Measurements from ENCODE around the gene RTP1.

- PRO-cap: no peak
- RAMPAGE, long total RNA, 3 experiments: start-site peak on the minus strand in 3 of 3 experiments, at chr3:185418052-185418835 at its widest, 11 to 36 reads per replicate
These were observed 55.3 kb downstream of the MAP3K13 start for GRCh38 chr3:185417983-185418952.

DNA sequence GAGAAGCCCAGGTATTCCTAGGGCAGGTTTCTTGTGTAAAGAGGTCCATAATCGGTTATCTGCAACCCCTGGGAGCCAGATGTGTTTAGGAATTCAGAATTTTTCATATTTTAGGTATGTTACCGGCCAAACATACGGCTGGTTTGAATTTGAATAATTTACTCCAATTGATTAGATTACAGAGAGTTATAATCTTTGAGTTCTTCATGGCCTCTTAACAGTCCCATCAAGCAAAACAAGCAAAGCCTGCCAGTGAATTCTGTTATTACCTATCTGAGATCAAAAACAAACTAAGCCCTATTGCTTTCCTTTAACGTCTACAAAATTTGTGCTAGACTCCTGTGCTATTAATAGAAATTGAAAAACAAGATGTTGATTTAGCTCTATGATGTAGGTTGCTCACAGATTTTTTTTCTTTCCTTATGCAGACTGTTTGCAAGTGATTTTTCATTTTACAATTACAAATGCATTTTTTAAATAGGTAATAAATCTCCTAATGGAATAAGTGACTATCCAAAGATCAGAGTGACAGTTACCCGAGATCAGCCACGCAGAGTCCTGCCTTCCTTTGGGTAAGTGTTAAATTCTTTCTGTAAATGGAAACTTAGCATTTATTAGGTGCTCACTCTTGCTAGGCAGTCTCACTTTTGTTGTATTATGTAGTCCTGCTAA, 14.3 kb downstream of the SENP2 start:
- PRO-cap: no peak
- RAMPAGE, long total RNA, 3 experiments: no peak in any of the 3 experiments

- PRO-cap: no peak
- RAMPAGE, long total RNA, 3 experiments: no peak in any of the 3 experiments
These were observed 51.4 kb downstream of the SENP2 start for GRCh38 chr3:185637356-185638114.

GRCh38 chr3:185645986-185646459, 59.9 kb downstream of the SENP2 start:
- PRO-cap: no peak
- RAMPAGE, long total RNA, 3 experiments: no peak in any of the 3 experiments

DNA sequence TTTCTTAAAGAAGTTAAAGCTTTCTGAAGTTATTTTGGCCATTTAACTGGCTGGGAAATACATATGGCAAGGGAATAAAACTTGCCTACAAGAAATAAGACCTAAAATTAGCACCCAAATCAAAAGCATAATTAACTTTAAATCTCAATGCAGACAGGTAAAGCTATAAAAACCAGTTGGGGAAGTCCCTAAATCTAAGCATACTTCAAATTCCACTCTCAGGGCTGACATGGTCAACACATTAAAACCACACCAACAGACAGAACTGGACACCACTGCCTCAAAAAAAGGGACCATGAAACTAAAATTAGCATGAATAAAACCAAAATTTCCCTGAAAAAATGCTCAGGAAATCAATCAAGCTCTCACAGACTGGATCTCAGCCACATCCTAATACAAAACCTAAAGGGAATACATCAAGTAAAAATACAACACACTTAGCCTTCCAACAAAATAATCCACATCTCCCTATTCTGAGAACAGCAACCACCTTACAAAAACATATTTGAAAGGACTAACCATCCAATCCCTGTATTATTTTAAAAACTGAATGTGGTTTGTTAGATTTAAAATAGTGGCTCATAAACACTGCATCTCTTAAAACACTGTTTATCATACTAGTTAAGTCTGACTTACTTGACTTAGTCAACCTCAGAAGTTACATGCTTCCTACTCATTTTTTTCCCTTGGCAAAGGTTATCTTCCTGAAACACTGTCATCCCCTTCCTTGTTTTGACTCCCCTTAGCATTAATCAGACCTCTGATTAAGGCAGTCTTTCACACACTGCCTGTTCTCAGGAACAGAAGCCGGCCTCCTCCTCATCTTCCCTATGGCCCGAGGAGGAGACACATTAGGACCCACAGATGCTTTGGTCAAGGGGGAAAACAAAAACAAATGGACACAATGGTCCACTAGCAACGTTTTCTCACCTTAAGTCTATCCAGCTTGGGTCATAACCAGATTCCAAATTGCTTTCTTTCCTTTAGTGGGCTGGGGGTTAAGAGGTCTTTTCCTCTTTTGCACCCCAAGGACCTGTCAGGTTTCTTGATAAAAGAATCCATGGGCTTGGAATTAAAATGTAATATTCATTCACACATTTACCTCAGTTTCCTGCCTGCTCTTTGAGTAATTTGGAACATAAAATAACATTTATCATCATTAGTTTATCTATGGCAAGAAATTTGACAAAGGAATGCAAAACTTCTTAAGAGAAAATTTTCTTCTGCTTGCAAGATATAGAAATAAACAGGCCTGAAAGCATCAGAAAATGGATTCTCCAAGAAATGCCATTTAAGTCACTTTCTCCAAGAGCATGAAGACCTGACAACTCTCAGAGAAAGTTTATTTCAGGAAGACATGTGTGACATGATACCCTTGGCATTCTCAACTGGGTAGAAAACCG, 8.1 kb downstream of the TRA2B start:
- PRO-cap: no peak
- RAMPAGE, long total RNA, 3 experiments: no peak in any of the 3 experiments

DNA sequence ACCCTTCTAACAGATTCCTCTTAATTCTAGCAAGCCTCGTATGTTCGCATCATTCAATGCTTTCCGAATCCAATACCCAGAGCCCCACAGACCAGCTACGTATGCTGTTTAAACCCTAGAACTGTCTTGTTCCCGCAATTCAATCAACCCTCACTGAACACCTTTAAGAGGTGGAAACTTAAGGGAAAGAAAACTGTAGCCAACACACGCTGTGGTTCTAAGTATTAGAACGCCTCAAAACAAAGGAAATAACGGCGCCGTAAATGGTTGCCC, 1.1 kb downstream of the TRA2B start:
- PRO-cap: no peak
- RAMPAGE, long total RNA, 3 experiments: no peak in any of the 3 experiments

DNA sequence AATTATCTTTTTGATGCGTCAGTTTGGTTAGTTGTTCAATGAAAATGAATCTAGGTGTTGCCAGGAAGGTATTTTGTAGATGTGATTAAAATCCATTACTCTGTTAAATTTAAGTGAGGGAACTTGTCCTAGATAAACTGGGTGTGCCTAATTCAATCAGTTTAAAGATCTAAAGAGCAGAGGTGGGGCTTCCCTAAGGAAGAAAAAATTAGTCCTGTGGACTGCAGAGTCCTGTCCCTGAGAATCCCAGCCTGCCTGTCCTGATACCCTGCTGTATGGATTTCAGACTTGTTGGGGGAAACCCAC, 13.1 kb upstream of the TRA2B start:
- PRO-cap: no peak
- RAMPAGE, long total RNA, 3 experiments: no peak in any of the 3 experiments

GRCh38 chr3:186095477-186095676, 13.5 kb downstream of the ETV5 start:
- PRO-cap: no peak
- RAMPAGE, long total RNA, 3 experiments: no peak in any of the 3 experiments

- PRO-cap: no peak
- RAMPAGE, long total RNA, 3 experiments: start-site peak on the minus strand in 1 of 3 experiments, at chr3:186149537-186149861 at its widest, 7 reads per replicate
These were observed 40.5 kb upstream of the ETV5 start for GRCh38 chr3:186149226-186149978.

GRCh38 chr3:186365002-186365568, 3.1 kb upstream of the DGKG start:
- PRO-cap: no peak
- RAMPAGE, long total RNA, 3 experiments: no peak in any of the 3 experiments

DNA sequence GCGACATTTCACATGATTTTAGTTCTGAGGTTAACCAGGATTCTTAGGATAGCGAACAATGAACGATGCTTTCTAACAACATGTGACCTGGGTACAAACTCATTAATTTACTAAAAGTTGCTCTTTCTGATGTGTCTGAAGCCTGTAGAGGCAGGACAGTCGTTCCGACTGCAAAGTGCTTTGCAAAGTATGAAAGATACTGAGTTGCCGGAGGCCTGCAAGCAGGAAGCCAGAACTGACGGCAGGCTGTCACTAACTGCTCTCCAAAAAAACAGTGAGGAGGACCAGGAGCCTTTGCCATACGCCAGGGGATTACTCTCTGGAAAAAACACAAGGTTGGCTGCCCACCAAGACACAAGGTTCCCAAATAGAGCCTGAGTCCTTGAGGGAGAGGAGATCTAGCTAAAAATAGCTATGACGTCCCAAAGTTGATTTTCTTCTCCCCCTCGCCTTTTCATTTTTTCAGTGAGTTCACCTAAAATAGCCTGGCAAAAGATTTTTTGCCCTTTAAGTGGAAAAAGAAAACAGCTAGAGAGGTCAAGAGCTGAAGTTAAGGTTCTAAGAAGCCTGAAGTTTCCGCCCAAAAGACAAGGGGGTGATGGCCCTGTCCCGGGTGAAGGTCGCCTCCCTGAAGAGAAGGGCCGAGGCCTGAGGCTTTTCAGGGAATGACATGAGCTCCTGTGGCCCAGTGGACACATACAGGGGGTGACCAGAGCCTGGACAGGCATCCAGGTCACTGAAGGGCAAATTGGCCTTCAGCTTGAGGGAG, 44.7 kb upstream of the DGKG start:
- PRO-cap: unidirectional peak, minus-strand start at position 258 of the sequence
- RAMPAGE, long total RNA, 3 experiments: no peak in any of the 3 experiments

DNA sequence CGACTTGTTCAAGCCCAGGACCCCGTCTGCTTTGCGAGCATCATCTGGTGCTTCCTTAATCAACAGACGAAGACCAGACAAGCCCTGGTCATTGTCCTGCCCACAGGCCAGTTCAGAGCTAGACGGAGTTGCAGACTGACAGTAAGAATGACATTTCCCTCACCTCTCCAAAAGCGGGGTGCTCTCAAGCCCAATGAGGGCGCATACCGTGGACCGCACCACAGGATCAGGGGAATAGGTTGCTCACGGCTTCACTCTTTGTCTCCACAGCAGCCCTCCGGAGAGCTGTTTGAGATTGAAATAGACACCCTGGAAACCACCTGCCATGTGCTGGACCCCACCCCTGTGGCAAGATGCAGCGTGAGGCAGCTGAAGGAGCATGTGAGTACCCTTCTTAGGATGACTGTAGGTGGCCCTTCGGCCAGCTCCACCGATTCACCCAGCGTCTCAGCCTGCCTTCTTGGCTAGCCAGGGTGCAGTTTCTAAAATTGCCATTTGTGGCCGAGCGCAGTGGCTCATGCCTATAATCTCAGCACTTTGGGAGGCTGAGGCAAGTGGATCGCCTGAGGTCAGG, 2.6 kb downstream of the AHSG start:
- PRO-cap: no peak
- RAMPAGE, long total RNA, 3 experiments: no peak in any of the 3 experiments

GRCh38 chr3:186617076-186617713, 4.3 kb downstream of the AHSG start:
- PRO-cap: no peak
- RAMPAGE, long total RNA, 3 experiments: no peak in any of the 3 experiments

DNA sequence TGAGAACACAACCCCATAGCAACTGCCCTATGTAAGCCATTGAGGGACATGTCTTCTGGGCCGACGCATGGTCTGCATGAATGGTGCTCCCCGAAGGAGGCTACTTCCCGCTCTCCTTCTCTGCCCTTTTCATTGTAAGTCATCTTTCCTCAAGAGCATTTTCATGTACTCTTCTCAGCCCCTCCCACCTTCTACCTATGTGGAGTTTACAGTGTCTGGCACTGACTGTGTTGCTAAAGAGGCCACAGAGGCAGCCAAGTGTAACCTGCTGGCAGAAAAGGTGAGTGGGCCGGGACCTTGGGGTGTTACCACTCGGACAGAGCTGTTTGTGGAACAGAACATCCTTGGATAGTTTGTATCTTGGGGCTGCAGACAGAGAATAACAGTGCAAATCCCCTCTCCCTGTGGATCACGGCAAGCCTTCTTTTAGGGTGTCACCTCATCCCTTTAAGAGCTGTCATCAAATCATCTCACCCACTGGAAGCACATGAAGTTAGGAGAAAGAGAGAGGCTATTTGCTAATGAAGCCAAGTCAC, 5.6 kb downstream of the AHSG start:
- PRO-cap: no peak
- RAMPAGE, long total RNA, 3 experiments: no peak in any of the 3 experiments

- PRO-cap: no peak
- RAMPAGE, long total RNA, 3 experiments: no peak in any of the 3 experiments
These were observed 28.8 kb downstream of the KNG1 start for GRCh38 chr3:186745971-186746385.

DNA sequence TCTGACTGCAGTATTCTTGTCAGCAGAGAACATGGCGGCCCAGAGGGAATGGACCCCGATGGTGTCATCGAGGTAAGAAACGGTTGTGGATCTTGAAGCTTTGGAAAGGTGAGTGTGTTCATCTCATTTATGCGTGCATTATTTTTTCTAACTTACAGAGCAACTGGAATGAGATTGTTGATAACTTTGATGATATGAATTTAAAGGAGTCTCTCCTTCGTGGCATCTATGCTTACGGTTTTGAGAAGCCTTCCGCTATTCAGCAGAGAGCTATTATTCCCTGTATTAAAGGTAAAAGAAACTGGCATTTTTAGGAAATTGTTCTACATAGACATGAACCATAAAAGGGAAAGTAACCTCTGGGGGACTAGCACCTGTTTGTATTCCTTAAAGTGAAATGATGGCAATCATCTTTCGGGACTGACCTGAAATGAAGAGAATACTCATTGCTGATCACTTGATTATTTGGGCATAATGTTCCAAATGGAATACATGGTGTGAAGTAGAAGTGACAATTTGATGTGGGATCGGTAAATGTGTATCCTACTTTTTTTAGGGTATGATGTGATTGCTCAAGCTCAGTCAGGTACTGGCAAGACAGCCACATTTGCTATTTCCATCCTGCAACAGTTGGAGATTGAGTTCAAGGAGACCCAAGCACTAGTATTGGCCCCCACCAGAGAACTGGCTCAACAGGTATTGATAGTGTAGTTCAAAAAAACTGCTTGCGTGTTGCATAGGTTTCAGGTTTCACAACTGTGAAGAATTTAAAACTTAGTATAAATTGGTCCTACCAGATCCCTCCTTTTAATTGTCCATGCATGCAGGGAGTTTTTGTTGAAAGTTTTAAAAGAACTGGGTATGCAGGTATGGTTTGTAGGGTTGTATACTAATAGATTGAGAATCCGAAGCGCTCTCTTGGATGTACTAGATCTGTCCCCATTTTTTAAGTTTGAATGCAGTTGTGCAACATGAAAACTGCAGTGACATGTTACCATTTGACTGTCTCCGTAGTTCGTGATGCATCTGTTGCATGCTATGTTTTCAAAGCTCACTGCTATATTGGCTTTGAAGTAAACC, 1.4 kb downstream of the EIF4A2 start:
- PRO-cap: no peak
- RAMPAGE, long total RNA, 3 experiments: no peak in any of the 3 experiments

GRCh38 chr3:187063373-187064160, 75.7 kb downstream of the RPL39L start:
- PRO-cap: no peak
- RAMPAGE, long total RNA, 3 experiments: no peak in any of the 3 experiments

- PRO-cap: no peak
- RAMPAGE, long total RNA, 3 experiments: no peak in any of the 3 experiments
These were observed at the start of gene RTP1 for GRCh38 chr3:187197295-187197593. Gene RTP1 (plus strand): TSS chr3:187197486.

- PRO-cap: no peak
- RAMPAGE, long total RNA, 3 experiments: no peak in any of the 3 experiments
These were observed 2.0 kb upstream of the MASP1 start for GRCh38 chr3:187293027-187294479.

- PRO-cap: no peak
- RAMPAGE, long total RNA, 3 experiments: no peak in any of the 3 experiments
These were observed 3.8 kb upstream of the MASP1 start for GRCh38 chr3:187295381-187295769.